Cytotoxic T cell (primary cell): ENCODE measurements around the gene CR2.

DNA sequence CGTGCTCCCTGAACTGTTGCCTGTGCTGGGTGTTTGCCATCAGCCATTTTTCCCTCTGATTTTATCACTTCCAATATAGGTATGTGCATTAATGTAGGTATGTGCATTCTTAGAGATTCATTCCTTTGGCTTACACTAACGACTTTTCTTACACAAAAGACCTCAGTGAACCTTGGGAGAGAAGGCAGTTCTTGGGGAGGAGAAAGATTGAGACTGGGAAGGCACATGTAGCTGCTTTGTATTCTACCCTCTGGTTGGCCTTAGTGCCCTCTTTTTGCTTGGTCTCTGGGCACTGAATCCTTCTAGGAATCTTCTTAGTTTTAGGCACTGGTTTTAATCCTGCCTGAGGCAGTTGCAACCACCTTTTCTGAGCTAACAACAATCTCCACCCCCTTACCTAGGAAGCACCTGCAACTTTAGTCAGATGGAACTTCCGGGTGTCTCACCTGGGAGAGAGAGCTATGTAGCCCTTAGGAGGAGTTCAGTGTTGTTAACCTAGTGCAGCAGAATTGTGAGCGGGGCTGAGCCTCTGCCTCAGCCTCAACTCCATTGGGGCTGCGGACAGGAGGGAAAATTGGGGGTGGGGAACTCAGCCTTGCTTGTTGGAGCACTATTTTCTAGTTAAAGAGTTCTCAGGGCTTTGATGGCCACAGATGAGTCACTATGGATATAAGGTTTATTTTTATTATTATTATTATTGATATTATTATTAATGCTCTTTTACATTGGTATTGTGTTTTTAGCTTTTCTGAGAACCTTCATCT is 30.8 kb downstream of the C1orf116 start:
- PRO-cap, 2 experiments = no peak in any of the 2 experiments

DNA sequence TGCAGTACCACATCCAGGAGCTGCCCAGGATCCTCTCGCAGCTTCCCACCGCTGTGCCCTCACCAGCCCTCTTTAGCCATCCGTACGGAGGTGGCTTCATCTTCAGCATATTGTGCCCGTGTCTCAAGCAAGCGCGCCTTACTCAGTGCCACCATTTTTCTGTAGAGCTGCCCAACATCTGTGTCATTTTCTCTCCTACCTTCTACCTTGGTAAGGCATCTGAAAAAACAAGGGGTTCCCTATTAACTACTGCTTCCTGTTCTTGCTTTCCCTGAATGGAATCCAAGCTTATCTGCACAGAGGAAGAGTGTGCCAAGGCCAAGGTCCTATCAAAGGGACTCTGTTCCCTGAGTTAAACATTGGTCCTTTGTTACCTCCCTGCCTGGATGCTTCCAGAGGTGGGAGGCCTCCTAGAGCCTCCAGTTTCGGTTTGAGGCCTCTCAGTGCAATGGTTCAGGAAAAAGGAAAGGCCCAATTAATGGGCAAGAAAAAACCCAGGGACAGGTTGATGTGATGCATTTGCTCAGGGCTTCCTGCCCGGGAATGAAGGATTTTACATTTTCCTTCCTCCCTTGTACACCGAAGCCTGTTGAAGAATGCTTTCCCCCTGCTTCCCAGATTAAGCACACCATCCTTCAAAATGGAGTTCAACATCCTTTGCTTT is 23.1 kb downstream of the C1orf116 start:
- PRO-cap, 2 experiments = no peak in any of the 2 experiments

DNA sequence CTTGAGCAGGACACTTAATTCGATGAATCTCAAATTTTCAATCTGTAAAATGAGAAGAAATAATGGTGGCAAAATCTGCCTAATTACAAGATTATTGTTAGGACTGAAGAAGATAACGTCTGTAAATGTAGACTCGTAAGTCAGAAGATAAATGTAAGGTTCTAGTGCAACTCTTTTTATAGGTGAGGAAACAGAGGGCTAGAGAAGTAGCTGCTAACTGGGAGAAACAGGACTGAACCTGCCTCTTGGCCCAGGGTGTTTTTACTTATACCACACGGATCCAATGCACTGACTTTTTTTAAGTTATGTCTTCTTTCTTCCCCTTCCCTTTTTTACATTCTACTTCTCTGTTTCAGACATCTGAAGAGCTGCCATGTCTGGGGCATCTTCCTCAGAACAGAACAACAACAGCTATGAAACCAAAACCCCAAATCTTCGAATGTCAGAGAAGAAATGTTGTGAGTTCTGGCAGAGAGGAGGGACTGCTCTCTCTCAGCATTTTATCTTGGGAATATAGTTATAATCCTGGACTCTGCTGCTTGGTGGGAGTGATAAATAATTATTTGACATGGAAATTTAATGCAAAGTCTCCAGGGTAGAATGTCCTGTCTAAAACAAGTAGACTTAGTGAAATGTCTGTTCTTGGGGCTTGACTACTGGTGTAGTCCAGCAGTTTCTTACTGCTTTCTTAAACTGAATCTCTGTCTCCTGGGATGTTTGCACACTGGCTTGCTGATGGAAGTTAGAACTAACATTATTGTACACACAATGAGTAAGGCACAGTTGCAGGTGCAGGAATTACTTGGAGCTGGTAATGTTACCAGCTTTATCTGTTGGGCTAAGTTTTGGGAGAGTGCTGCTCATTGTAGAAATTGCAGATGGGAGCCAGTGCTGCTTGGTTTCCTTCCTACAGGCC is 1.5 kb downstream of the PFKFB2 start:
- PRO-cap, 2 experiments = no peak in any of the 2 experiments

DNA sequence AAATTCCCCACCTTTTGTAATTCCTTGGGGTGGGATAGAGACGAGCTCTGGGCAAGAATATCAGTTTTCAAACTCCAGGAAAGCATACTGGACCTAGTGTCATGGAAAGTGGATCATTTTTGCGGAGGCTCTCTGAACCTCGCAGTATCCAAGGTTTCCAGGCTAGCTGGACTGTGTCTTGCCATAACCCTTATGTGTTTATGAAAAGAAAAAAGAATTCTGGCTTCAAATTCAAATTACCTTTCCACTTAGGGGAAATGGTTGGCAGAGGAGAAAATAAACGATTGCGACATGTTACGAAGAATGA is 256 bp upstream of the C4BPA start:
- PRO-cap, 2 experiments = no peak in any of the 2 experiments

- PRO-cap, 2 experiments = no peak in any of the 2 experiments
These were observed 80.1 kb upstream of the CD55 start for GRCh38 chr1:207241094-207242061.

GRCh38 chr1:207282431-207283362 is 38.8 kb upstream of the CD55 start:
- PRO-cap, 2 experiments = no peak in any of the 2 experiments

DNA sequence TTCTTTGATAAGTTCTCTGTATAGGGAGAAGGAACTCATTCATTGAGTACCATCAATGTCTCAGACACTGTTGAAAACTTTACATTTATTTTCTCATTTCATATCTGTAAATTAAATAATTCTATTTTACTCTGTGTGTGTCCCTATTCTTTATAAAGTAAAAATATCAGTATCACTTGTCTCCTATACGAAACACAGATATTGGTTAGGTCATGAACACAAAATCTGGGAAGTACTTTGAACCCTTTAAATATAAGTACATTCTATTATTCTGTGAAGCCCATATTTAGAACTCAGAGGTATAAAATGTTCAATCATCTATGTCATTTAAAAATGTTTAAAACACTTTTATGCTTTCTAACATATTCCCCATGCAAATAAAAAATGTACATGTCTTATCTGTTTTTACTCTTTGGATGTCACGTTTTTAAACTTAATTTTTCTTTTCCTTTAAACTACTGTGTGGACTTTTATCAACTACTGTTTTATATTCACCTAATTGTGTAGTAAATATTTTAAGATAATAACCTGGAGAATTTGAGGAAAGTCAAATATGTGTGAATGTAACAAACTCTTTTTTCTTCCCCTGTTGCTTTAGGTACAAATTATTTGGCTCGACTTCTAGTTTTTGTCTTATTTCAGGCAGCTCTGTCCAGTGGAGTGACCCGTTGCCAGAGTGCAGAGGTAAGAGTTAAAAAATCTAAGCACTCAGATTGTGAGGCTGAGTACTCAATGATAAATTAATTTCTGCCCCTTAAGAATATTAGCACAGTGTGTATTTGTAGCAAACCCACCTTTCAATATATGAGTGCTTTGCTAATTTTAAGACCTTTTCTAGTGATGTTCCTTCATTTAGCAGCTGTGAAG is 4.9 kb downstream of the CD55 start:
- PRO-cap, 2 experiments = no peak in any of the 2 experiments

GRCh38 chr1:207330868-207331458 is 9.5 kb downstream of the CD55 start:
- PRO-cap, 2 experiments = no peak in any of the 2 experiments

DNA sequence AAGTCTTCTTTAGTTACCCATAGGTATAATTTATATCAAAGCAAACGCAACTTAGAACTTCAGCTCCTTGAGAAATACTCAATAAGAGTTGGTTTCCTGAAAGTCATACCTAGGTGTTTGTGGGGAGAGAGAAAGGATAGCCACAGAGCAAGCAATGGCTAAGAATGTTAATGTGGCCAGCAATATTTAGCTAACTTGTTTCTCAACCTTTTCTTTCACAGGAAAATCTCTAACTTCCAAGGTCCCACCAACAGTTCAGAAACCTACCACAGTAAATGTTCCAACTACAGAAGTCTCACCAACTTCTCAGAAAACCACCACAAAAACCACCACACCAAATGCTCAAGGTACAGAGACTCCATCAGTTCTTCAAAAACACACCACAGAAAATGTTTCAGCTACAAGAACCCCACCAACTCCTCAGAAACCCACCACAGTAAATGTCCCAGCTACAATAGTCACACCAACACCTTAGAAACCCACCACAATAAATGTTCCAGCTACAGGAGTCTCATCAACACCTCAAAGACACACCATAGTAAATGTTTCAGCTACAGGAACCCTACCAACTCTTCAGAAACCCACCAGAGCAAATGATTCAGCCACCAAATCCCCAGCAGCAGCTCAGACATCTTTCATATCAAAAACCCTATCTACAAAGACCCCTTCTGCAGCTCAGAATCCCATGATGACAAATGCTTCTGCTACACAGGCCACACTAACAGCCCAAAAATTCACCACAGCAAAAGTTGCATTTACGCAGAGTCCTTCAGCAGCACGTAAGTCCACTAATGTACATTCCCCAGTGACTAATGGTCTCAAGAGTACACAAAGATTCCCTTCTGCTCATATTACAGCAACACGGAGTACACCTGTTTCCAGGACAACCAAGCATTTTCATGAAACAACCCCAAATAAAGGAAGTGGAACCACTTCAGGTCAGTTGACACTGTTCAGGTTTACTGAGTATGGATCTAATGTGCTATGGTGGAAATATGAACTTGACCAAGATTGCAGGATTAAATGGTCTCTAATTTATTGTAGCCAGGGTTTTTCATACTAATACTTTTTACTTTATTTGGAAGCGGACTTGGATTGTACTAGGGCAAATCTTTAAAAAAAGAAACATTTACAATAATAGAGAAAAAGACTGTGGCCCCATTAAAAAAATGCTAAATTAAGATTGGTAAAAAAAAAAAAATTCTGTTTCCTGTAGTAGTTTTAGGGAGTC is 15.4 kb downstream of the CD55 start:
- PRO-cap, 2 experiments = peak in 1 of 2 experiments; most common plus-strand start position 482 of the sequence (in 1); most common minus-strand start position 591 of the sequence (in 1)

DNA sequence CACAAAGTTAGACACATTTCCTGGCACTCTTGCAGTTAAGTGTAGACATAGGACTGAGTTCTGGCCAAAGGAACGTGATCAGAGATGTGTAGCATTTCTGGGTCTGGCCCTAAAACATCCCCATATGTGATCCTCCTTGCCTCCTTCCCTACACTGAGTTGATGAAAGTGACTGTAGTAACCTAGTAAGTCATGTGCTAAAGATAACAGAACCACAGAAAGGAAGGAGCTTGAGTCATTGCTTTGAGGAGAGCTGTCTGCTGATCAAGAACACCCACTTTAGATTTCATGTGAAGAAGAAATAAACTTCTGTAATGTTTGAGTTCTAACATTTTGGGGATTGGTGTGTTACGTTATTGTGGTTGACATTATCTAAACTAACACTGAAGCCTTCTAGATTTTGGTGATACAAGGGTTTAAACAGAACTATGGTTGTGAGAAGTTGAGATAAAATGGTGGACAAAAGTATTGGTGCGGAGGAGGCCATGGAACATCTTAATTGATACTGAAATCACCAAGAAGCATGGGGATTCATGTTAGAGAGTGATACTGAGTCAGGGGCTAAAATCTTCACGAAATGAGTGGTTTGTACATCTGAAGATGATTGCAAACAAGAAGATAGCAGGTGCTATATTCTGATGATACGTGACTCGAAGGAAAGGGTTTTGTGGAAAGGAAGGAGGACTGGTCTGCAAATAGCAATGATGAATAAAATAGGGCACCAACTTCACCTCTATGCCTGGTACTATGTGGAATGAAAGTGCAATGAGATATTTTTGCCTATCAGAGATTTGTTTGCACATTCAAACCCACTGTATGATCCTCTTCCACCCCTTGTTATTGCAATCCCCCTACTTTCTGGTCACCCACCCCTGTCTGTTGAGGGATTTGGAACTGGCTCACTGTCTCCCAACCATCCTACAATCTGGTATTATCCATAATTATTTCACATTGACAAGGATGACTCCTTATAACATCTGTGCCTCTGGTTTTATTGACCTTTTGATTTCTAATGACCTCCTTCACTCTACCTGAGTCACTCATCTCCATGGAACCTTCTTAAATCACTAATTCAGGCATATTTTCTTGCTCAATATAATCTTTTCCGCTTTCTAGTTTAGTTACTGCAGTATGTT is 42.1 kb downstream of the CD55 start:
- PRO-cap, 2 experiments = peak in 2 of 2 experiments; most common plus-strand start position 156 of the sequence (in 1); most common minus-strand start position 155 of the sequence (in 2)

GRCh38 chr1:207453933-207455058 is at the start of gene CR2:
Gene CR2, plus strand, starts transcription at chr1:207454328.
- PRO-cap, 2 experiments = no peak in any of the 2 experiments

DNA sequence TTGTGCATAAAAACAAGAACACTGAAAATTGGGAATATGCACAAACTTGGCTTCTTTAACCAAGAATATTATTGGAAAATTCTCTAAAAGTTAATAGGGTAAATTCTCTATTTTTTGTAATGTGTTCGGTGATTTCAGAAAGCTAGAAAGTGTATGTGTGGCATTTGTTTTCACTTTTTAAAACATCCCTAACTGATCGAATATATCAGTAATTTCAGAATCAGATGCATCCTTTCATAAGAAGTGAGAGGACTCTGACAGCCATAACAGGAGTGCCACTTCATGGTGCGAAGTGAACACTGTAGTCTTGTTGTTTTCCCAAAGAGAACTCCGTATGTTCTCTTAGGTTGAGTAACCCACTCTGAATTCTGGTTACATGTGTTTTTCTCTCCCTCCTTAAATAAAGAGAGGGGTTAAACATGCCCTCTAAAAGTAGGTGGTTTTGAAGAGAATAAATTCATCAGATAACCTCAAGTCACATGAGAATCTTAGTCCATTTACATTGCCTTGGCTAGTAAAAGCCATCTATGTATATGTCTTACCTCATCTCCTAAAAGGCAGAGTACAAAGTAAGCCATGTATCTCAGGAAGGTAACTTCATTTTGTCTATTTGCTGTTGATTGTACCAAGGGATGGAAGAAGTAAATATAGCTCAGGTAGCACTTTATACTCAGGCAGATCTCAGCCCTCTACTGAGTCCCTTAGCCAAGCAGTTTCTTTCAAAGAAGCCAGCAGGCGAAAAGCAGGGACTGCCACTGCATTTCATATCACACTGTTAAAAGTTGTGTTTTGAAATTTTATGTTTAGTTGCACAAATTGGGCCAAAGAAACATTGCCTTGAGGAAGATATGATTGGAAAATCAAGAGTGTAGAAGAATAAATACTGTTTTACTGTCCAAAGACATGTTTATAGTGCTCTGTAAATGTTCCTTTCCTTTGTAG is 42.5 kb downstream of the CD46 start:
- PRO-cap, 2 experiments = no peak in any of the 2 experiments

- PRO-cap, 2 experiments = no peak in any of the 2 experiments
These were observed 67.3 kb downstream of the CD46 start for GRCh38 chr1:207818897-207819796.

DNA sequence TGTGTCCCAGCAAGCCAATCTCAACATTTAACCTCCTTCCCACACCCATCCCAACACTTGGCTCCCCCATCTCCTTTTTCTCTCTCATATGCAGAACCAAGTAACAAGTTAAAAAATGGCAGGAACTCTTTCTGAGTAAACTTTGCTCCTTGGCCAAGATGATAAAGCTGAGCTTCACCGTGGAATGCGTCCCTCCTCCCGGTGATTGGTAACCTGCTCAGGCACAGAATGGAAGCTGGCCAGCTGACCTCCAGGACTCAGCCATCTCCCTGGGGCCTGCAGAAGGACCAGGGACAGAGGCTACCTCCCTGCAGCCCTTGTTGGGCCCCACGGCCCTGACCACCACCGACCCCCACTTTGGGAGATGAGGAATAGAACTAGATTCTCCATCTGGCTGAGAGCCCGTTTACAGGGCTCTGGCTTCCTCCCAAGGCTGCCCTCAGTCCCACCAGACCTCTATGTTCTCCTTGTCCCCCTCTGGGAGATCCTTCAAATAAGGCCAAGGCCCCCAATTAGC is 74.3 kb downstream of the CD34 start:
- PRO-cap, 2 experiments = no peak in any of the 2 experiments

DNA sequence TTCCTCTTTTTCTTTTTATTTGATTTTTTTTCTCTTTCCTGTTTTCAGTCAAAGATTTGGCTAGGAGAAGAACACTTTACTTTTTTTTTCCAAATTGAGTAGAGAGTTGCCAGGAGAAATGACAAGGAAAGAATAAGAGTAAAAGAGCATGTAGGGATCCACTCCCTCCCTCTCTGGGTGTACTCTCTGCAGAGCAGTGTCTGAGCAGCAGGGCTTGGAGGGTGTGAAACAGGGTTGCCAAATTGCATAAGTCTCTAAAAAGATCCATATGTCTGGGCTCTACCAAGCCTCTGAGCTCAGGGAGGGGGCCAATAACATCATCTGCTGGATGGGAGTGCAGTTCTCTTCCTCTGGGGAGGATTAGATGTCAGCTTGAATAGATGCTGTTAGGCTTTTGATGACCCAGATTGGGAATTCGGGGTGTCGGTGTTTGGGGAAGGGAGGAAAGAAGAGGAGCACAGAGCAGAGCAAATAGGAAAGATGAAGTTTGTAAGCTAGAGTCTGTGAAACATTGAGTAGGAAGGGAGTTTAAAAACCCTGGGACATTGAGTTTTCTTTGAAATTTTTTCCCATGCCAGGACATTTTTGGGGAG is 8.9 kb upstream of the CD34 start:
- PRO-cap, 2 experiments = no peak in any of the 2 experiments

- PRO-cap, 2 experiments = peak in 2 of 2 experiments; most common minus-strand start chr1:207963604 (in 2)
These were observed 52.6 kb upstream of the CD34 start for GRCh38 chr1:207963247-207964277.

GRCh38 chr1:208090058-208090730 is 154.0 kb downstream of the PLXNA2 start:
- PRO-cap, 2 experiments = no peak in any of the 2 experiments

DNA sequence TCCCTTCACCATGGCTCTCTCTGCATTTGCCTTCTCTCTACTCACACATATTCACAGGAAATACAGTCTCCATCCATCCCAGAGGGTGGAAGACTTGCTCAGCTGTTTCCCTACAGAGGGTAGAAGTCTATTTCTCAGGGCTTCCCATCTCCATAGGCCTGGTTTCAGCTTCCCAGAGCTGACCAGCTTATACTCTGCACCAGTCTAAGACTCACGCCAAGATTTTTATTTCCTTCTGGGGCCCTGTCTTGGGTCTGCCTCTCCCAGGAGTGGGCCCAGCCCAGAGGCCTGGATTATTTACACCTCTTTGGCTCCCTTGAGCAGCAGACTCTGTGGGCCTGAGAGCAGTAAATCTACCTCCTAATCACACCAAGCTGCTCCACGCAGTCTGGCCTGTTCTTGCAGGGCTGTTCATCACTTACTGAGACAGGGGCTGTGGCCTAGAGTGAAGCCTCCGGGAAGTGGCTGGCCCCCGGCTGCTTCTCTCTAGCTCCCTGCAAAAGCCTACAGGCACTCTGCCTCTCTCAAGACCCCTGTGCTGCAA is 102.4 kb downstream of the PLXNA2 start:
- PRO-cap, 2 experiments = no peak in any of the 2 experiments

DNA sequence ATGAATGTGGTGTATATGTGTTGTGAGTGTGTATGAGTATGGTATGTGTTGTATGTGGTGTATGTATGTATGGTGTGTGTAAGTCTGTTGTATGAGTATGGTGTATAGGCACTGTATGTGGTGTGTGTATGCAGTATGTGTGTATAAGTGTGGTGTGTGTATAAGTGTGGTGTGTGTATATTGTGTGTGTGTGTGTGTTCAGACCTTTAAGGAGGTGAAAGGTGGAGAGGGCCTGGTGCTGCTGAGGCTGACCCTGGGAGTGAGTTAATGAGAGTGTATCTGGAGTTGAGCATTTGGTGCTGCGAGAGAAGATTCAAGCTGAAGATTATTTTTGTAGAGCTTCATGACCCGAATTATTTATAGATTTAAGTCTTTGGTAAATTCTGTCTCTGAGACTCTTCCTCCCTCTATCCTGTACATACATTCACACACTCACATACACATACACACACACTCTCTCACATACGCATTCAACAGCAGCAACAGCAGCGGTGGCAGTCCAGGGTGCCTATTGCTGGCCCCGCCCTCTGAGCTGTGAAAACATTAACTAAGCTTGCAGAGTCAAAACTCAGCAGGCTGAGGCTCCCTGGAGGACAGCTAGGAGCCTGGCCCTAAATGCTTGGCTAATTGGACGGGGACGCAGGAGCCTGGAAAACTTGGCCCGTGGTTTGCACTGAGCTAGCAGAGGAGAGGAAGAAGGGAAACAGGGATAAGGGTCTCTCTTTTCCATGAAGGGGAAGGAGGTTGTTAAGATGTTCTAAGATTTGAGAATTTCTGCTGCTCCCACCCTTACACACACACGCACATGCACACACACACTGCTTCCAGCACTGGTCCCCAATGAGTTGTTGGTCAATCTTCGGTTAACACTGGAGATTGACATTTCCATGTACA is 94.5 kb downstream of the PLXNA2 start:
- PRO-cap, 2 experiments = no peak in any of the 2 experiments

DNA sequence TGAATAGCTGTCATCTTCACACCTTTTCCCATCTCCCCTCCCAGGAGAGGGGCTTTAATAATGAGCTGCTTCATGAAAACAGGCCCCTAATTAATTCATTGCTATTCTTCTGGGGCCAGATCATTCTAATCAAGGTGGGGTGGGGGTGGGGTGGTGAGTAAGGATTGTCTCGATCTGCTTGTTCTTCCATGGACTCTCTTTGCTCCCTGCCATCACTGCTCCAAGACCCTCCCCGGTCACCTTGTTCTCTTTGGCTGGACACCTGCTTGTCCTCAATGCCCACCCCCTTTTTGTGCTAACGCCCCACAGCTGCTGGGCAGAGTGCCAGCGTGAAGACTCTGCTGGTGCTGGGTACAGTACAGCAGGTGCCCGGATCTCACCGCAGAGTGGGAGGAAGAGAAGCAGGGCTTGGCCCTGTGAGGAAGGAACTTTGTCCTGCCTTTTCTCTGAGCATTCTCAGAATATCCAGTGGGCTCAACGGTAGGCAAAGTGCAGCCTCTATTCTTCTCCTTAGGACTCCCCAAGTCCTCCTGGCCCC is 90.2 kb downstream of the PLXNA2 start:
- PRO-cap, 2 experiments = no peak in any of the 2 experiments